ENCODE measurements around the genes HLA-G and RNF39.

DNA sequence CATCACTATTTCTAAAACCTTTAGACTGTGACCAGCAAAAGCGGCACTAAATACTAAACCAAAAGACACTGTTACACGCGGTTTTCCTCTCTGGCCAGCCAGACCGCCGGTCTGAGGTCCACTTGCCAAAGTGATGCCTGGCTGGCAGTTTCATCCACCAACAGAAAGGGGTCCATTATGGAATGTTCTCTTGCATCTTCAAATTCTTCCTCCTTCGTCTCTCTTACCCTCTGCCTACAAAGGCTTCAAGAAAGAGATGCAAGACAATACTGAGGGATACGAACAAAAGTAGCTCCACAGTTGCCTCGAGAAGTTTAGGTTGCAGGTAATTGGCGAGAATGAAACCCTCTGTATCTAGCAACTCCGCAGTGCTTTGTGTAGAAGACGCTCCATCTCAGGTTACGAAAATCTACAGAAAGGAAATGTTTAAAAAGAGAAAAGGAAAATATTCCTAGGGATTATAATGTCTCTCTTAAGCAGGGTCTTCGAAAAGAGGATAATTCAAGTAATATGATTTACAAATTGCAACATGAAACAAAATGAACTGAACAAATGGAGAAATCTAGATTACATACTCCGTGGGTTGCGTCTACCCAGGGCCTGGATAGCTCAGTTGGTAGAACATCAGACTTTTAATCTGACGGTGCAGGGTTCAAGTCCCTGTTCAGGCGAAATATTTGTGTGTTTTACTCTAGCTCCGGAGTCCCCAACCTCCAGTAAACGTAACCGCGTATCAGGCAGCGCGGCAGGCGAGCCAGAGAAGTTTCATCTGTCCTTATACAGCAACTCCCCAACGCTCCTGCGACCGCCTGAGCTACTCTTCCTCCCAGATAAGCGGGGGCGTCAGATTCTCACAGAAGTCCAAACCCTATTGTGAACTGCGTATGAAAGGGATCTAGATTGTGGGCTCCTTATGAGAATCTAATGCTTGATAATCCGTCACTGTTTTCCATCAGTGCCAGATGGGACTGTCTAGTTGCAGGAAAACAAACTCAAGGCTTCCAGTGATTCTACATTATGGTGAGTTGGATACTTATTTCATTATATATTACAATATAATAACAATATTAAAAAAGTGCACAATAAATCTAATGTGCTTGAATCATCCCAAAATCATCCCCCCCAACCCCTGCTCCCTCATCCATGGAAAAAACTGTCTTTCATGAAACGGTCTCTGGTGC lies 160.4 kb upstream of the SCAND3 start:
- RRBS, result no CpG with 5 or more reads among the region's 32 CpGs

DNA sequence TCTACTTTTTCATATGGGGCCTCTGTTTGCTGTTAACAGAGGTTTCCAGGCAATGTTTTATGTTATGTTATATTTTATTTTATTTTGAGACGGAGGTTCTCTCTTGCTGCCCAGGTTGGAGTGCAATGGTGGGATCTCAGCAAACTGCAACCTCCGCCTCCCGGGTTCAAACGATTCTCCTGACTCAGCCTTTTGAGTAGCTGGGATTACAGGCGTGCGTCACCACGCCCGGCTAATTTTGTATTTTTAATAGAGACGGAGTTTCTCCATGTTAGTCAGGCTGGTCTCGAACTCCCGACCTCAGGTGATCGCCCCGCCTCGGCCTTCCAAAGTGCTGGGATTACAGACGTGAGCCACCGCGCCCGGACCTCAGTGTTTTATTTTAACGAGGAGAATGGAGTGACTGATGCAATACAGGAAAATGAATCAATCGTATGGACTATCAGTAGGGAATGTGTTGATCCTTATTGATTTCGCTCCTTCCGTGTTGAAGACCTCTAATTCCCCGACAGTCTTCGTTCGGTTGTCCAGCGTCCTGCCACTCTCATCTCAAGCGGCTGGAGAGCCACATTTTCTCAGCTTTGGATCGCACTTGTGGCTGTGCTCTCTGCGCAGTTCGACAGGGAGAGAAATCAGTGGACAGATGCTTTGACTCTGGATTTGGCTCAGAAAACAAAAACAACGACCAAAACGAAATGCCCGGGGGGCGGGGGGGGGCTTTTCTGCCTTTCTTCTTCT lies 166.3 kb downstream of the TRIM27 start:
- RRBS, result 26% methylated on average over 2 of the region's 34 CpGs

- RRBS, result no CpG with 5 or more reads among the region's 7 CpGs
Measured at GRCh38 chr6:28811883-28812304, 111.9 kb downstream of the TRIM27 start.

DNA sequence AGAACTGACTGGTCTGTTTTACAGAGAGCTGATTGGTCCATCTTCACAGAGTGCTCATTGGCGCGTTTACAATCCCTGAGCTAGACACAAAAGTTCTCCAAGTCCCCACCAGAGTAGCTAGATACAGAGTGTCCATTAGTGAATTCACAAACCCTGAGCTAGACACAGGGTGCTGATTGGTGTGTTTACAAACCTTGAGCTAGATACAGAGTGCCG lies 57.9 kb downstream of the TRIM27 start:
- RRBS, result no CpG with 5 or more reads among the region's 3 CpGs

GRCh38 chr6:28896139-28896779 lies 27.5 kb downstream of the TRIM27 start:
- RRBS, result 5% methylated on average over 1 of the region's 24 CpGs

GRCh38 chr6:29631154-29631959 lies 1.6 kb downstream of the GABBR1 start:
- RRBS, result 58% methylated on average over 3 of the region's 15 CpGs

GRCh38 chr6:29827499-29827994 lies at the start of gene HLA-G:
TSS of gene HLA-G (plus strand) at chr6:29827825.
- RRBS, result 11% methylated on average over 8 of the region's 30 CpGs

- RRBS, result no CpG with 5 or more reads among the region's 6 CpGs
Measured at GRCh38 chr6:29946612-29947924, 4.7 kb downstream of the HLA-A start.

DNA sequence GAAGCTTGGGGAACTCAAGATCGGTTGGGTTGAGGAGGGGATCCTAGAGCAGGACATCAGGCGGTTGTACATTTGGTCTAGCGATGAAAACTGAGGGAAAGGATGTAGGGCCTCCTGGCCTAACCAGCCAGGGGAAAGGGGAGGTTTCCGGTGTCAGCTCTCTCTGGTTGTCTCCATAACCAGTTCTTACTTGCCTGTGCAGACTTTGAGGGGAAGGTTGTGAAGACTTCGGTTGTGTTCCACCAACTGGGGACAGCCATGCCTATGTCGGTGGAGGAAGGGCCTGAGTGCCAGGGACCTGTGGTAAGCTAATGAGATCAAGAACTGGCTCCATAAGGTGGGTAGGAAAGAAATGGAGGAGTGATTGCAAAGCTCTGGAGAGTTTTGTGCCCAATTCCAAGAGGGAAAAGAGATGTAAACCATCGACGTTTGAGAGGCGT lies 670 bp downstream of the POLR1H start:
- RRBS, result no CpG with 5 or more reads among the region's 9 CpGs

GRCh38 chr6:30075461-30076215 lies at the start of gene RNF39:
TSS of gene RNF39 (minus strand) at chr6:30075769.
- RRBS, result 18% methylated on average over 15 of the region's 44 CpGs

GRCh38 chr6:30130795-30131616 lies 4.9 kb upstream of the TRIM40 start:
- RRBS, result no CpG with 5 or more reads among the region's 15 CpGs

- RRBS, result no CpG with 5 or more reads among the region's 9 CpGs
Measured at GRCh38 chr6:30200494-30201414, 12.5 kb downstream of the TRIM26 start.

DNA sequence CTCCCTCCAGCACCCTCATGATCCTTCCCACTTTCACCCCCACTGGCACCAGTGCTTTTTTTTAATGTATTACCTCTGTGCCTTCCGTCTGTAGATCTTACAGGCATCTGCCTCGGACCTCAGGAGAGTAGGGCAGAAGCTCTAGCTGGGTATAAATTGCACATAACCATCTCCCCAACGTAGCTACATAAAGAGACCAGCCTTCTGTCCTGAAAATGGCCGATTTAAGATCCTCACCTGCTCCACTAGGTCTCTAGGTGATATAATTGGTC lies 330 bp upstream of the RPP21 start:
- RRBS, result no CpG with 5 or more reads among the region's 4 CpGs

DNA sequence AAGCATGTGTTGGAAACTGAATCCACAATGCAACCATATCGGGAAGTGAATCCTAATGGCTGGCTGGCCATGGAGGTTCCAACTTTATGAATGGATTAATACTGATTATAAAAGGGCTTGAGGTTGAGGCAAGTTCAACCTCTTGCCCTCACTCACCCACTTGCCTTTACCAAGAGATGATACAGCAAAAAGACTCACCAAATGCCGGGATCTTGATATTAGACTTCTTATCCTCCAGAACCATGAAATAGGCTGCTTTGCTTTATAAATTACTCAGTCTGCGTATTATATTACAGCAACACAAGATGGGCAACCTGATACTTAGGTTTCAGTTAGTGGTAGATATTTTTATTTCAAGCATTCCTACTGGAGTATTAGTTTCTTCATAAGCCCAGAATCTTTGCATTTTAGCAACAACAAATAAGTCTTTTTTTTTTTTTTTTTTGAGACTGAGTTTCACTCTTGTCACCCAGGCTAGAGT lies 5.3 kb downstream of the HLA-E start:
- RRBS, result no CpG with 5 or more reads among the region's 3 CpGs

DNA sequence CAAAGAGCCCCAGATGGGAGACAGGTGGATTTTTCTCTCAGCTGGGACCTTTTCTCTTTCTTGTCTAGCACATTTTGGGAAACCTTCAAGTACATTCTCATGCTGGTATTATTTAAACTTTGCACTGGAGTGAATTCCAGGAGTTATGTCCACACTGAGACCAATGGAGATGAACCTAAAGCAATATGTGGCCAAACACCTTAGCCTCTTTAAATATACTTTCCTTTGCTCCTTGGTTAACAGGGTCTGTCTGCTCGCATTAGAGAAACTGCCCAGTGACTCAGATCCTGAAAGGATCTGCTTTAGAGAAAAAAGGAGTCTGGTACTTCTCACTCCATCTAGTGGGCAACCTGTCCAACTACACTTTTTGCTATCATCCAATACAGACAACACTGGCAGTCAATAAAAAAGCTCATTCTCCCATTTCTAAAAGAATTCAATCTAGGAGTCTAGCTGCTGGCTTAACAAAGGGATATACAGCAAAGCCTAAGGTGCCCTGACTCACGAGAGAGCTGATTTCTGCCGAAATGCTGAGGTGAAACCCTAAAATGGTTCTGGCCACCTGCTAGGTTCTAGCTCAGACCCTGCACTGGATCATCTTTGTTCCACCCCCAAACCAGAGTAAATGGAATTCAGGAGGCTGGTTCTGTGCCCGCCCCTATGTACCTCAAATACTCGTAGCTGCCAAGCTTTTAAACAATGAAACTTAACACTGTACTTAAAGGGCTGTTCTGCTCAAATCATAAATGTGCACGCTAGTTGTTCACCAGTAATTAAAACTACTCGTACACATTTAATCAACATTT lies 11.6 kb downstream of the GNL1 start:
- RRBS, result no CpG with 5 or more reads among the region's 7 CpGs

DNA sequence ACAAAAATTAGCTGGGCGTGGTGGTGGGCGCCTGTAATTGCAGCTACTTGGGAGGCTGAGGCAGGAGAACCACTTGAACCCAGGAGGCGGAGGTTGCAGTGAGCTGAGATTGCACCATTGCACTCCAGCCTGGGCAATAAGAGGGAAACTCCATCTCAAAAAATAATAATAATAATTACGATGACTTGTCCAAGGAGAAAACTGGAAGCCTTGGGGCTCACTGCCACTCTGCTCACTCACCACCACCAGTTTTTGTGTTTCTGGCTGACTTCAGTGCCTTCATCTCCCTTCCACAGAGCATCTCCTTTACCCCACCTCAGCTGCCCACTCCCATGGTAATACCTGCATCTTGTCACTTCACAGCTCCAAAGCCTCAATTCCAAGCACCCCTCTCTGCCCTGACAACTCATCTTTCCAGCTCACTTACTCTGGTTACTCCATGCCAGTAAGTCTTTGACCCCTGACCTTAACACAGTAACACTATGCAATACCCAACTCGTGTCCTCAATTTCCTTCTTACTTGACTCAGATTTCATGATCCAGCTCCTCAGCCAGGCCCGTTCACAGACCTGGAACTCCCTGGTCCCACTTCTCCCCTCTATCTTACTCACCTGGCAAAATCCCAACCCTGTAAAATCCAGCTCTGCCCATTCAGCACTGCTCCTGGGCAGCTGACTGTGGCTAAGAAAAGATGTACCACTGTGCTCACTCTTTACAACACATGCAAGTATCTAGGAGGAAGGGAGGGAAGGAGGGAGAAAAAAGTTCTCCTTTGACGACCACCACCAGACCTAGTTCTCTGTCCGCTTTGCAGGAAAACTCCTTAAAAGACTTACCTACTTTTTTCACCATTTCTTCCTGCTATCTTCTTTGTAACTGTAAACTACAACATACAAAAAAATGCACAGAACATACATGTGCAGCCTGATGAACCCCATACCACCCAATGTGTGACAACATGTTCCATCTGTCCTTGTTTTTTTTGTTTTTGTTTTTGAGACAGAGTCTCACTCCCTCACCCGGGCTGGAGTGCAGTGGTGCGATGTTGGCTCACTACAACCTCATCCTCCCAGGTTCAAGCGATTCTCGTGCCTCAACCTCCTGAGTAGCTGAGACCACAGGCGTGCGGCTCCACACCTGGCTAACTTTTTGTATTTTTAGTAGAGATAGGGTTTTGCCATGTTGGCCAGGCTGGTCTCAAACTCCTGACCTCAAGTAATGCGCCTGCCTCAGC lies 7.9 kb downstream of the GNL1 start:
- RRBS, result no CpG with 5 or more reads among the region's 15 CpGs

DNA sequence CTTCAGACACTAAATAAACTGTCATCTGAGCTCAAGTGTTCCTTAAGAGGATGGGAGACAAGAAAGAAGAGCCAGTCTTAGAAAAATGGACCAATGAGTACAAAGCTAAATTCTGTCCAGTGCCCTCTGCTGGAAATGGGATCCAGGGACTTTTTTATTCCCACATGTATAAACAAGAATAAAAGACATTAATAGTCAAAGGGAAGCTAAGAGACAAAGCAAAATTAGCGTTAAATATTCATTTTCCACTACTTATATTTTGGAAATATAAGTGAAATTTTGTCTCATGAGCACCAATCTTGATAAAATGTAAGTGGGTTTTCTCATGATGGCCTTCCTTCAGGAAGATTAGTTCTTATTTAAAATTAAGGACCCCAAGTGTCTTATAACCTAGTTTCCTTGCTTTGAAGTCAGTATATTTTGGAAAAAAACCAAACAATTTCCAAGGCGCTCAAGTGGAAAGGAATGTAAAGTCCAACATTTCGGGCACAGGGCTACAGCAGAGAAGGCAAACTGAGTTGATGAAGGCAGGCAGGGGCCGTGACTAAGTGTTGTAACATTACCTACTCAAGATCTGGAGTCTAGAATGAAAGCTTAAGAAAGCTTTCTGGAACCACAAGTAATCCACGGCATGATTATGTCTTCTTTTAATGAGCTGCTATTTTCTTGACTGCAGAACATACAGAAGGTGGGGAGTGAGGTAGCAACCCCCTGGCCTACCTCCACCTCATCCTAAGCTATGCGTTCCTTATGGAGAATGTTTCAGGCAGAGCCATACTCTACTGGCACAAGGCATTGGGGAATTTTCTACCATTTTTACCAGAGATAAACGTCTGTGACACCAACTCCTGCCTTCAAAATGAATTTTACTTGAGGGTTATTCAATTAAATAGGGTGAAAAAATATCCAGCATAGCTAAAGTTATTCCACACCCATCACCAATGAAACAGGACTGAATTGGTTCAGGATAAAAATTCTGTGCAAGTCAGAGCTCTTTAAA lies 4.4 kb downstream of the PPP1R10 start:
- RRBS, result no CpG with 5 or more reads among the region's 7 CpGs

DNA sequence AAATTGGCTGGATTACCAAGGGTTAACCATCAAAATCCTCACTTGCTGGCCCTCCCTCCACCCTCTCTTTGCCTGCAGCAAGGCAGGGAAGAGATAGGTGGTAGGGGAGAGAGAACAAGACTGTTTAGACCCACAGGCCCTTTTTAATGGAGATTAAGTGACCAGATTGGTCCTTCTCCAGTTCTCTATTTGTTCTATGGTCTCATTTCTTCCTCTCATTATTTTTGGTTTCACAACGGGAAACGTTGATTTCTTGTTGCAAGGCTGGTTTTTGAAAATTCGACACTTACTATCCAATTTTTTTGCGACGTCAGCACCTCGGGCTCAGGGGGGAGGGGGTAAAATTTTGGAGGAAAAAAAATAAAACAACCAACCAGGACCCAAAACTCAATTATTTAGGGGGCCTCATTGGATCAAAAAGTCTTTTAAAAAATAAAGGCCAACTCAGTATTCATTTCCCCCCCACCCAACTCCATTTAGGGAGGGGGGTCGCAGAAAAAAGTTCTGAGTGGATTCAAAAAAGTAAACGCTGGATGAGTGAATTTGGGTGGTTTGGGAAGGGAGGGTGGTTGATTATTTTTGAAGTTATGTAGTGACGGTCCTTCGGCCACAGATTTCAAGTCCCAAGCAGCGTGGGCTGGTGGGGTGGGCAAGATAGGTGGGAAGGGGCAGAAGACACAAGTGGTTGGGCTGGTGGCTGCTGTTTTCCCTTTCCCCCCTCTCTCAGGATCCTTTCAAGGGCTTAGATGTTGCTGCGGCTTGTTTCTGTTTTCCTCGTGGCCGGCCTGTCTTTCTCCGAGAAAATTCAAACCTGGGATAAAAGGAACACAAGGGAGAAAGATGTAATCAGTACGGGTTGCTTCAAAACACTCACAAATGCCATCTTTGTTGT lies 609 bp downstream of the PPP1R10 start:
- RRBS, result no CpG with 5 or more reads among the region's 16 CpGs

- RRBS, result no CpG with 5 or more reads among the region's 22 CpGs
Measured at GRCh38 chr6:30670771-30671395, 1.9 kb downstream of the DHX16 start.

- RRBS, result no CpG with 5 or more reads among the region's 13 CpGs
Measured at GRCh38 chr6:30703239-30704297, 12.8 kb upstream of the NRM start.